HT1080 (cell line): ENCODE results near the gene CROCC2.

GRCh38 chr2:239303606-239304103 lies 97.2 kb downstream of the HDAC4 start:
RAMPAGE:
- cytosol, long total RNA: no peak
- long total RNA: no peak
- nucleus, long total RNA: no peak

DNA sequence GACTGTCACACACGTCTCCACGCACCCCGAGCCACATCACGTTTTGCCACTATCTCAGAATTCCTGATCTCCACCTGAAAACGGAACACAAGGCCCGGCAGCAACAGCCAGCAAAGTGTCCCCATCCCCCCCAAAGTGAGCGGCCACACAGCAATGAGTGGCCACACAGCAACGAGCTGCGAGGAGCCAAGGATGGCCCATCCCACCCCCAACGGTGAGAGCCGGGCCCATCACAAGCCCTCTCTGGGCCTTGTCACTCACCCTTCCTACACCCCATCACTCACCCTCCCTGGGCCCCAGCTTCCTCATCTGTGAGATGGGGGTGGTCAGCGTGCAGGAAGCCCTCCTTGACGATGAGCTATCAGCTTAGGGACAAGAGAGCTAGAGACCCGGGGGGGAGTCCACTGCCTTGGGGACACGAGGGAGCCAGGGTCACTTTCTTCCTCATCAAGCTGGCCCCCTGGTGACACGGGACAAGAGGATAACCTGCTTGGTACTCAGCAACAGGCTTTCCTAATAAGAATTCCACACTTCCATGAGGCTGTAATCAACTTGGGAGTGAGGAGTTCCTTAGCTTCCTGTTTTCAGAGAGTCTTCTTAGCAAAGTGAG lies 92.9 kb downstream of the HDAC4 start:
RAMPAGE:
- cytosol, long total RNA: no peak
- long total RNA: no peak
- nucleus, long total RNA: no peak

DNA sequence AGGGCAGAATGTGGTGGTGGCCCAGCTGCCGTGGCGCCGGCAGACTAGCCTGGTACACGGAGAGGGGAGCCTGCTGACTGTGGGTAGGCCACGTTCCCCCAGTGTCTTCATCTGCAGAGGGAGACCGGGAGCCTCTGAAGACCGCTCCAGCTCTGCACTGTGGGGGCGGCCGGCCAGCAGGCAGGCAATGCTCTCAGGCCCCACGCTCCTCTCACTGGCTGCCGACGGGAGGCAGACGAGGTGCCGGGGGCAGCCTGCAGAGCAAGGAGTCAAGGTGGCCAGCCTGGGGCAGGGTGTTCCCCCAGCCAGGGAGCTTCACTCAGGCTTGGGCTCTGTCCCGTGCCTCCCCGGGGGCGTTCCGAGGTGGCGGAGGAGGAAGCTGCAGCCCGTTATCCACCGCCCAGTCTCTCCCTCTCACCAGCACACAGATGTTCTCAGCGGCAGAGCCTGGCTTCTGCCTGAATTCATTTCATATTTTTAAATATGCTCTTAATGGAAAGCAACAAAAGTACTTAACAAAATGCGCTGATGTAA lies 88.0 kb downstream of the HDAC4 start:
RAMPAGE:
- cytosol, long total RNA: no peak
- long total RNA: no peak
- nucleus, long total RNA: no peak

GRCh38 chr2:239321636-239322519 lies 78.9 kb downstream of the HDAC4 start:
RAMPAGE:
- cytosol, long total RNA: no peak
- long total RNA: no peak
- nucleus, long total RNA: no peak

RAMPAGE:
- cytosol, long total RNA: no peak
- long total RNA: no peak
- nucleus, long total RNA: no peak
Observed at GRCh38 chr2:239400349-239400705, 493 bp downstream of the HDAC4 start.

DNA sequence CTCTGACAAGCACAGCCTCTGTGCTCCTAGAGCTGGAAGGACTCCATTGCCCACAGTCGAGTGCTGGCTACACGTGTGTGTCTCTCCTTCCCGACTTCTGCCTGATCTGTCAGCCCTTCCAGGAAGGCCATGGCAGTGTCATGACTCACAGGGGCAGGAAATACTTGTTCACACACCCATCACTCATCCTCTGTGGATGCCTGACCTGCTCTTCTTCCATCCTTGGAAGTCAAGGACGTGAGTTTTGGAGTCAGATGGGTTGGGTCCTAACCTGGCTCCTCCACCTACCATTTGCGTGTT lies 43.4 kb upstream of the HDAC4 start:
RAMPAGE:
- cytosol, long total RNA: no peak
- long total RNA: no peak
- nucleus, long total RNA: no peak

RAMPAGE:
- cytosol, long total RNA: no peak
- long total RNA: no peak
- nucleus, long total RNA: no peak
Observed at GRCh38 chr2:239606052-239606434, 205.2 kb upstream of the HDAC4 start.

GRCh38 chr2:239637911-239638351 lies 237.1 kb upstream of the HDAC4 start:
RAMPAGE:
- cytosol, long total RNA: no peak
- long total RNA: no peak
- nucleus, long total RNA: no peak

DNA sequence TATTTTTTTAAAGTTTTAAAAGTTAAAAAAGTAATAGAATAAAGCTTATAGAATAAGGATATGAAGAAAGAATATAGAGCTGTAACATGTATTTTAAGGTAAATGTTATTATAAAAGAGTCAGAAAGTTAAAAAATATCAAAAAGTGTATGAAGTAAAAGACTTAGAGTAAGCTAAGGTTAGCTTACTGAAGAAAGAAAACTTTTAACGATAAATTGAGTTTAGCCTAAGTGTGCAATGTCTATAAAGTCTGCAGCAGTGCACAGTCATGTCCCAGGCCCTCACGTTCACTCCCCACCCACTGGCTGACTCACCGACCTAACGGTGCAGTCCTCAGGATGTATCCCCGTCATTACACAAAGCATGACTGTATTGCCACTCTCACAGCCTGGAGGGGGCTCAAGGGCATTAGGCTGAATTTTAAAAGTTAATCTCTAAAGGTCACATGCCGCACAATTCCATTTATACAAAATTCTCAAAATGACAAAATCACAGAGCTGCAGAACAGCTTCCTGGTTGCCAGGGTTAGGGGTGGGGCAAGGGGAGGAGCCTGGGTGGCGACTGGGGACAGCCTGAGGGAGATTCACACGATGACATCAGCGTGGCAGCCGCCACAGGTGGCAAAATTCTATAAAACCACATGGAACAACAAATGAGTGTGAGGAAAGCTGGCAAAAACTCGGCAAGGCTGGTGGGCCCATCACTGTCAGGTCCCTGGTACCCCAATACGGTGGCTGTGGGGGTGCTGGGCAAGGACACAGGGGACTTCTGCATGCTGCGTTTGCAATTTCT lies 97.8 kb downstream of the NDUFA10 start:
RAMPAGE:
- cytosol, long total RNA: no peak
- long total RNA: no peak
- nucleus, long total RNA: no peak

RAMPAGE:
- cytosol, long total RNA: no peak
- long total RNA: no peak
- nucleus, long total RNA: no peak
Observed at GRCh38 chr2:239965407-239965754, 59.8 kb downstream of the NDUFA10 start.

GRCh38 chr2:240369514-240370673 lies 65.6 kb upstream of the GPC1 start:
RAMPAGE:
- cytosol, long total RNA: no peak
- long total RNA: no peak
- nucleus, long total RNA: no peak

GRCh38 chr2:240497433-240498307 lies 60.1 kb downstream of the ANKMY1 start:
RAMPAGE:
- cytosol, long total RNA: no peak
- long total RNA: no peak
- nucleus, long total RNA: no peak

DNA sequence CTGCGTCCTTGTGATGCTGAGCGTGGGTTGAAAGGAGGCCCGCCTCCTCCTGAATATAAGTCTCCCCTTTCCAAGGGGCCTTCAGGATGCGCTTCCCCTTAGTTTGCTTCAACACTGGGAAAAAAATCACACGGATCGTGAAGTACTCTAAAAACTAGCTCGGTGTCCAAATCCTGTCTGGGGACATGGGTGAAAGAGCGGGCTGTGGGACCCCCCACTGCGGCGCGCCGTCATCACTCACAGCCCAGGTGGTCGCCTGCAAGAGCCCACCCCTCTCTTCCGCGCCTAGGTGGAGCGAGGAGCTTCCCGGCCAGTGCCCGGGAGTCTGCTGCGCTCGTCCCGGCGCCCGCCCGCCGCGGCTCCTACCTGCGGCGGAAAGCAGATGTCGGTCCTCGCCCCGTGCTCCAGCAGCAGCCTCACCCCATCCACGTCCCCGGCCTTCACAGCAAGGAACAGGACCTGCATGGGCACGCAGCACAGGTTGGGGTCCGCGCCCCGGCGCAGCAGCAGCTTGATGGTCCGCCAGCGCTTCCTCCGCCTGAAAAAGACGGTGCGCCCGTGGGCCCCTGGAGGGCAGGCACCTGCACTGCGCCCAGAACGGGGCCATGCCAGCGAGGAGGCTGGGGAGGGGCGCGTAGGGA lies 37.7 kb downstream of the ANKMY1 start:
RAMPAGE:
- cytosol, long total RNA: no peak
- long total RNA: no peak
- nucleus, long total RNA: no peak

DNA sequence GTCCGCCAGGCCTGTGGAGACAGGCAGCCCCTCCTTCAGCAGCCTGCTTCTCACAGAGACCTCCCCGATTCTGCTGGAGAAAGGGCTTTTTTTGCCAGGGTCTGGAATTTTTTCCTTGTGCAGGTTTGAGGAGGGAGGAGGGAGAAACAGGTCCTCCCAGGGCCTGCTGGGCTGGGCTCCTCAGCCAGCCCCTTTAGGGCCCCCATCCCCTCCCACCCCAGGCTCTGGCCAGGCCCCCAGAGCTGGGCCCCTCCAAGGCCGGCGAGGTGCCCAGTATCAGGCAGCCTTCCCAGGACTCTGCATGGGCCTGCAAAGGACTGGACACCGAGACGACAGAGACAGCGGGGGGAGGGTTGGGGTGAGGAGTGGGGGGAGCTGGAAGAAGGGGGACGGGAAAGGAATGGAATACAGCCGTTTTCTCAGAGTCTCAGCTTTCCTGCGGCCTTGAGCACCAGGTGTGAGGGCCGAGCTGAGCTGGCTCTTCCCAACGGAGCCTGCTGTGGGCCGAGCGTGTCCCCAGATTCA lies 27.8 kb downstream of the KIF1A start:
RAMPAGE:
- cytosol, long total RNA: no peak
- long total RNA: no peak
- nucleus, long total RNA: no peak

DNA sequence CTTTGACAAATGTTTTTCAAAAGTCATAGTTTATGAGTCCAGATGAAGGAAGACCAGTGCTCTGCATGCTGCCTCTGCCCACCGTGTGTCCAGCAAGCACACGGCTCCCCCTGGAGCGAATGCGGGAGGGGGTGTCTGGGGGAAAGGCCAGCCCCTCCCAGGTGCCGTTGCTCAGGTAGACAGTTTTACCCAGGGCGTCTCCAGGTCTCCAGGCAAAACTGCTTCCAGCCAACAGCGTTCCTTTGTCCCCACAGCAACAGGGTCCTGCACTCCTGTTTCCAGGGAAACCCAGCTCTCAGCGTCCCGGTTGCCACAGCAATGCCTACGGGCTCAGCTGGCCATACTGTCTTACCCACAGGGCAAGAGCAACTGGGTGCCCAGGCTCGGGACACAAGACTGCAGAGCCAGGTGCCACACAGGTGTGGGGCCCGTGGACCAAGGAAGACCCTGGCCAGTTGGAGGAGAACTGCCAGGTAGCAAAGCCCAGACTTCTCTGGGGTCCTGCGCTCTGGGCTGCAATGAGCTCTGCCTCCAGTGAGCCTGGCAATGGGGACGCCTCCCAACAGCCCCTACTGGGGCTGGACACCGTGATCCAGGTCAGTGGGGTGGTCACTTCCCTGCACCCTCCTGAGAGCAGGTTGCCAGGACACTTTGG lies at the start of gene CROCC2:
Gene CROCC2, plus strand, starts transcription at position 341 of the 655 bp plus-strand sequence.
RAMPAGE:
- cytosol, long total RNA: no peak
- long total RNA: no peak
- nucleus, long total RNA: no peak

RAMPAGE:
- cytosol, long total RNA: no peak
- long total RNA: no peak
- nucleus, long total RNA: no peak
Observed at GRCh38 chr2:240960391-240961056, 37.9 kb upstream of the SNED1 start.

DNA sequence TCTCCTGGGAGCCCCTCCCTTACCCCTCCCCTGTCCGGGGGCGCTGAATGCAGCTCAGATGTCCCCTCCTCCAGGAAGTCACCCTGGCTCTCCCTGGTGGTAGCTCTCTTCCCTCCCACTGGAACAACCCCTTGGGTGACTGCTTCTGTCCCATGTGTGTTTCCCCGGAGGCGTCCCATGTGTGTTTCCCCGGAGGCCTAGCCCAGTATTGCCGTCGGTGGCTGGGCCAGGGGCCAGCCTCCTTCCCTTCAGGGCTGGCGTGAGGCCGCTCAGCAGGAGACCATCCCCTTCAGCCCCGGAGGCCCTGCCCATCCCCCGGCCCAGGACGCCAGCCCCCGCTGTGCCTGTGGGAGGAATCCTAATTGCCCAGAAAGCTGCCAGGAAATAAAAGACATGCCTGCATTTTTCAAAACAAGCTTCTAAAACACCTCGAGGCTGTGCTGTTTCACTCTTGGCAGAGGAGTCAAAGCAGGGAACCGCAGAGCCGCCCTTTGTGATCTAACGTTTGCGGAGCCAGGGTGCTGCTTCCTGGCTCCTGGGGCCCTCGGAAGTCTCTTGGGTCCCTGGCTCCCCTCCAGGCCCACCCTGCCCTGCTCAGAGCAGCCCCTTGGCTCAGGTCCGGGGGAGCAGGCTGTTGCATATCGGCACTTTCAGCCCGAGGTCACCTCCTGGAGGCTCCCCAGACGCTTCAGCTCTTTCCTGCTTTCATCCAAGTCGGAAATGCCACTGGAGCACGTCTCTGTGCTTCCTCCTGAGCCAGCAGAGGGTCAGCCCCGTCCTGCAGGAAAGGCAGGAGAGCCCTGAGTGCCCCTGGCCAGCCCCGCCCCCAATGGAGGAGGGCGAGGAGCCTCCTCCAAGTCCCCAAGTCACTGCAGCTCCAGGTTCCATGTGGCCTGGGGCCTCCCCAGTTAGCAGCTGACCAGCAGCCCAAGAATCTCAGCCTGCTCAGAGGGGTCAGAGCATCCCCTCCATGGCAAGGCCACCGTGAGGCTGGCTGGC lies 11.5 kb downstream of the SNED1 start:
RAMPAGE:
- cytosol, long total RNA: no peak
- long total RNA: no peak
- nucleus, long total RNA: no peak

GRCh38 chr2:241033536-241034000 lies 35.1 kb downstream of the SNED1 start:
RAMPAGE:
- cytosol, long total RNA: no peak
- long total RNA: no peak
- nucleus, long total RNA: no peak

DNA sequence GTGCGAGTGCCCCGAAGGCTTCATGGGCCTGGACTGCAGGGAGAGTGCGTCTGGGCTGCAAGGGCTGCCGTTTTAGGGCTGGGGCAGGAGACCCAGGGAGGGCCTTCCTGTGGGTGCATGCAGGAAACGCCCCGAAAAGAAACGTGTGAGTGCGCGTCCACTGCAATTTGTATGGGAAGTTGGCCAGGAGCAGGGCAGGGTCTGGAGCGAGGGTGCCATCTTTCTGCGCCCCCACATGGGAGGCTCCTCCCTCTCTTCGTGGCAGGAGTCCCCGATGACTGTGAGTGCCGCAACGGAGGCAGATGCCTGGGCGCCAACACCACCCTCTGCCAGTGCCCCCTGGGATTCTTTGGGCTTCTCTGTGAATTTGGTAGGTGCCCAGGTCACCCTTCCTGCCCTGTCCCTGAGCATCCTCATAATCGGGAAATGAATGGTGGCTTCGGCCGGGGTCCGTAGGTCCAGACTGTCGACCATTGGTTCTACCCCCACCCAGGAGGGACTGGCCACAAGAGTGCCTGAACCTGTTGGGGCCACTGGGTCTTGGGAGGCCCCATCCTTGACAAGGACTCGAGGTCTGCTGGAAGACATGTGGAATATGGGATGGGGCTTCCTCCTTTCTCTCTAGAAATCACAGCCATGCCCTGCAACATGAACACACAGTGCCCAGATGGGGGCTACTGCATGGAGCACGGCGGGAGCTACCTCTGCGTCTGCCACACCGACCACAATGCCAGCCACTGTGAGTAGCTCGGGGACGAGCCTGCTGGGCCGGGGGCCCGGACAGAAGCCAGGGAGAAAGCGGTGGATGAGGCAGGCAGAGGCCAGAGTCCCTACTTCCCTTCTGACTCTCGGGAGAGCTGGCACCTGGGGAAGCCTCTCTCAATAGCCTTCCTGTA lies 50.2 kb downstream of the SNED1 start:
RAMPAGE:
- cytosol, long total RNA: no peak
- long total RNA: no peak
- nucleus, long total RNA: no peak

DNA sequence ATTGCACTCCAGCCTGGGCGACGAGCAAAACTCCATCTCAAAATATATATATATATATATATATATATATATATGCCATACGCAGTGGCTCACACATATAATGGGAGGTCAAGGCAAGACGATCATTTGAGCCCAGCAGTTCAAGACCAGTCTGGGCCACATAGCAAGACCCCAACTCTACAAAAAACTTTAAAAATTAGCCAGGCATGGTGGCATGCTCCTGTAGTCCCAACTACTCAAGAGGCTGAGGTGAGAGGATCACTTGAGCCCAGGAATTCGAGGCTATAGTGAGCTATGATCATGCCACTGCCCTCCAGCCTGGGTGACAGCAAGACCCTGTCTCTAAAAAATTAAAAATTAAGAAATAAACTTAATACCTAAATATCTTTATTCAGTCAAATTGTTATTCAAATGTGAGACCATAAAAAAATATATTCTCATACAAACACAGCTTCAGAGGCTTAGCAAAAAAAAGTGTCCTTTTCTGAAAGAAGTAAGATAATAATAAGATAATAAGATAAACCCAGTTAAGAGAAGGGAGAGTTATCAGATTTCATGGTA lies 44.7 kb downstream of the MTERF4 start:
RAMPAGE:
- cytosol, long total RNA: no peak
- long total RNA: no peak
- nucleus, long total RNA: no peak